Endothelial cell (in vitro differentiated cells): ENCODE measurements around the gene IFT57.

GRCh38 chr3:108219301-108219777 is 2.9 kb downstream of the IFT57 start:
- PRO-cap = no peak

GRCh38 chr3:108221825-108222754 is at the start of gene IFT57:
Gene IFT57 (minus strand): TSS chr3:108222424.
- PRO-cap = bidirectional peak, plus-strand start at chr3:108221908, minus-strand start at chr3:108221909; bidirectional peak, plus-strand start at chr3:108222183, minus-strand start at chr3:108222207; bidirectional peak, plus-strand start at chr3:108222667, minus-strand start at chr3:108222403

DNA sequence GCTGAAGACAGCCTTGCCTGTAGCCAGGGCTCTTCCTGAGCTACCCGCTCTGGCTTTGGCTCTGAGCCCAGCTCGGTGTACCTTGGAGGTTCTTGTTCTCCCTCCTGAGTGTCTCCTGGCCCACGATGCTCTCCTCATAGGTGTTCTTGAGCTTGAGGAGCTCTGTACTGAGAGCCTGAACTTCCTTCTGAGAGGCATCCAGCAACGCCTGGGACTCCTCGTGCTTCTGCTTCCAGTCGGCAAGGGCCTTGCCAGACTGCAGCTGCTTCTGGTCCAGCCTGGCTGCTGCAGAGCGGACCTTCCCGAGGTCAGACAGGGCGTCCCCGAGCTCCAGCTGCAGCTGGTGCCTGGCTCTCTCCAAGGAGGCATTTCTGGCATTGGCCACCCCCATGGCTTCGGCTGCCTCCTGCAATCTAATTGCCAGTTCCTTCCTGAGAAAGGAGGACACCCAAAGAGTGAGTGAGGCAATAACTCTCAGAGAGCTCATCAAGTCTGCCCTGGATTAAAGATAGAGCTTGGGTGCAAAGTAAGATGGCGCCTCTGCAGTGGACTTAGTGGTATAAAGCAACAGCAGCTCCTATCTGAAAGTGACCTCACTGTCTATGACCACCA is 99.8 kb downstream of the MYH15 start:
- PRO-cap = no peak

GRCh38 chr3:108644277-108644922 is 54.9 kb downstream of the DZIP3 start:
- PRO-cap = no peak

- PRO-cap = no peak
Observed at GRCh38 chr3:108834917-108835488, 12.4 kb downstream of the TRAT1 start.

DNA sequence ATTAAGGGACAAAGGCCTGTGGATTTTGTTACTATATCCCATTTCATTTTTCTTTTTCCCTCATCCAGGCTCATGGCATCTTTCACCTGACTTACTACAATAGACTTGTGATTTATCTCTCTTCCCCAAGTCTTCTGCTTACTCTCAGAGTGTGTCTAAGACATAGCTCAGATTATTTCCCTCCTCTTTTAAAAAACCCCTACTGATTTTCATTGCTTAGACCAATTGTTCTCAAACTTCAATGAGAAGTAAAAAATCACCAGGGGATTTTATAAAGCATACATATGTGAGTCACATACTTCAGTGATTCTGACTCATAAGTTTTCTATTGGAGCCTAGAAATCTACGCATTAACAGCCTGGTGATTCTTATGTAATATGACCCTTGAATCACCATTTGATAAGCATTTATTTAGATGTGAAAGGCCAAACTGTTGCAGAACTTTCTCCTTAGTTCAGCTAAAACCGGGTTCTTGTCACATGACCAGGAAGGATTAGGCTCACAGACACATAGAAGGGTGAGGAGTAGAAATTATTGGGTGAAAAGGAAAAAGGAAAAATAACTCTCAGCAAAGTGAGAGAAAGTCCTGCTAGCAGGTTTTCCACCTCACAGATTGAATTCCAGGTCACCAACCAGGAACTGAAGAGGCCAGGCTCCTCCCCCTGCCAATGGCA is 40.8 kb downstream of the TRAT1 start:
- PRO-cap = no peak

DNA sequence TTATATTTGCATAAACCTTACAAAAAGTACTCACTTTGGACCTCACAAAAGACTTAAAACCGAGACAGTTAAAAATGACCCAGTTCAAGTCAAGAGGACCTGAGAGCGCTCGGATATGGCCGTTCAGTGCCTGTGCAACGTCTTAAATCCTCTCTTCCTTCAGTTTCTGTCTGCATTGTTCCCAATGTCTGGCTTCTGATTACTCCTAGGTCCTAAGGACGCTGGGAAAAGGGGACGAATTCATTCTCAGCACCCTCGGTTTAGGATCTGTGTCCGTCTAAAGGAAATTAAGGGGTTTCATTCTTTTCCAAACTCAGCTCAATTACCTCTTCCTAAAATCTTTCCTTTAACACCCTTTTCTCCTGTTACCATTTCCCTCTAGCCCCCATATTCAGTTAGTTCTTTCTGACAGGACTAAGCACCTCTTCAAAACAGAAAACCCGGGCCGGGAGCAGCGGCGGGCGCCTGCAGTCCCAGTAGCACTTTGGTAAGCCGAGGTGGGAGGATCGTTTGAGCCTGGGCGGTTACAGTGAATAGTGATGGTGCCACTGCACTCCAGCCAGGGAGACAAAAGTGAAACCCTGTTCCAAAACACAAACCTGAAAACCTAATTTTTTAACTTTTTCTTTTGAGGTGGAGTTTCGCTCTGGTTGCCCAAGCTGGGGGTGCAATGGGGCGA is 920 bp downstream of the DPPA4 start:
- PRO-cap = bidirectional peak, plus-strand start at position 171 of the sequence, minus-strand start at position 151 of the sequence; bidirectional peak, plus-strand start at position 477 of the sequence, minus-strand start at position 486 of the sequence

DNA sequence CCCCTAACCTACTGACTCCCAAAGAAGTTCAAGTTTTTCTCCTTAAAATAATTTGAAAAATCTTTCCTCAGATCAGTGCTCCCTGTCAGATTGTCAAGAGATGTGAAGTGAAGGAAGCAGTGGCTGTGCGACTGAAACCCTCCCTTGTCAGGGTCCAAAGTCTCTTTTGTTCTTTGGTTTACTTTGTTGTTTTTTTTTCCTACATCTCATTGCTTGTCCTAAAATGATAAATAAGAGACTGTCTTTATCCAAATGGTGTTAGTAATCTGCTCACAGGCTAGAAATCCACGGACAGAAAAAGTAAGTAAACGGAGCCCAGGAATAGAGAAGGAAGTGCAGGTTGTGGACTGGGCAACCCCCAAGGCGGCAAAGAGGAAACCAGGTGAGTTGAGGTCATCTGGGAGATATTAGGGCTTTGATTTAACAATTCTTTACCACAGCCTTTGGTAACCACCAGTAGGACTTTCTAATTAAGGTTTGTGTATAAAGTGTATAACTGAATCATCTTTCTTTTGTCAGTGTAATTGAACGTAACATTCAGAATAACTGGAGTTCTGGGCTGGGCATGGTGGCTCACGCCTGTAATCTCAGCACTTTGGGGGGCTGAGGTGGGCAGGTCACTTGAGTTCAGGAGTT is 1.1 kb upstream of the DPPA4 start:
- PRO-cap = bidirectional peak, plus-strand start at position 93 of the sequence, minus-strand start outside the sequence; unidirectional peak, minus-strand start at position 161 of the sequence

- PRO-cap = bidirectional peak, plus-strand start at chr3:109807254, minus-strand start at chr3:109807029
Observed at GRCh38 chr3:109806747-109807490, 469.6 kb upstream of the DPPA4 start.

GRCh38 chr3:110439873-110440376 is 631.7 kb upstream of the NECTIN3 start:
- PRO-cap = no peak

- PRO-cap = no peak
Observed at GRCh38 chr3:110773364-110773767, 298.2 kb upstream of the NECTIN3 start.

DNA sequence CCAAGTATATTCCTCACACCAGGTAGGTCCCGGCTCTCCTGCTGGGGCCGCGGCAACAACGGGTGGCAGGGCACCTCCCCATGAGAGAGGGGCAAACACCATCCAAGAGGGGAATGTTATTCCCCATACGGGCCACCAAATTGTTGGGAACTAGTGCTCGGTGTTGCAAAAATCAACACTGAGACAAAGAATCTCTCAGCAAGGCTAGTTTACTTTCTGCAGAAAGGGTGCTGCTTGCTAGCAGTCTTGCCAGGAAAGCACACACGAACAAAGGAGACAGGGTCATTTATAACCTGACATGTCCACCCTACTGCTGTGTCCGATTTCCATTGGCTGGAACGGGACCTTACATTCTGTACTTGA is 102.1 kb upstream of the NECTIN3 start:
- PRO-cap = no peak

DNA sequence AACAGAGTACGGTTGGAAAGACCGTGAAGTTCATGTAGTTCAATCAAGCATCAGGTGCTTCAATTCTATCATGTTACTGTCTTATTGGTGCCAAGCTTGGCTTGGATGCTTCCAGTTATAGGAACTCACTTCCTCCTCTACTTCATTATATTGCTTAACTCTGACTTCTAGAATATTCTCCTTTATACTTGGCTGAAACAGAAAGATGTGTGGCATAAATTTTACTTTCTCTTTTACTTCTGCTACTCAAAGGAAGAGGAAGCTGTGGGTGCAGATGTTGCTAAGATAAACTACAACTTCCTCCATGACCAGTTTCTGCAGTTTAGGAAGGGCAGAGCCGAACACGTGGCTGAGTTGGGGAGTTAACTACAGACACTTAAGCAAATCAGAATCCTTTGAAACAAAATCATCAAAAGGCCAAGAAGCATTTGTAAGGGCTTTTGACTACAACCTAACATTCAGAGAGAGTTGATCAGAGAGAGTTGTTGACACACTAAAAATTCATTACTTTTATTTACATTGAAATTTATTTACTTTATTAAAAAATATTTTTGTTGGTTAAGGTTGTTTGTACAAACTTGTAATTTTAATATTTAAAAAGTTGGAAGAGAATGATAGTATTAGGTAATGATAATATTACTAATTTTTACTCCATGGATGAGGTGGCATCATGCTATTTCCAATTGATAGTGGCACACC is 6.5 kb upstream of the PLCXD2 start:
- PRO-cap = no peak

DNA sequence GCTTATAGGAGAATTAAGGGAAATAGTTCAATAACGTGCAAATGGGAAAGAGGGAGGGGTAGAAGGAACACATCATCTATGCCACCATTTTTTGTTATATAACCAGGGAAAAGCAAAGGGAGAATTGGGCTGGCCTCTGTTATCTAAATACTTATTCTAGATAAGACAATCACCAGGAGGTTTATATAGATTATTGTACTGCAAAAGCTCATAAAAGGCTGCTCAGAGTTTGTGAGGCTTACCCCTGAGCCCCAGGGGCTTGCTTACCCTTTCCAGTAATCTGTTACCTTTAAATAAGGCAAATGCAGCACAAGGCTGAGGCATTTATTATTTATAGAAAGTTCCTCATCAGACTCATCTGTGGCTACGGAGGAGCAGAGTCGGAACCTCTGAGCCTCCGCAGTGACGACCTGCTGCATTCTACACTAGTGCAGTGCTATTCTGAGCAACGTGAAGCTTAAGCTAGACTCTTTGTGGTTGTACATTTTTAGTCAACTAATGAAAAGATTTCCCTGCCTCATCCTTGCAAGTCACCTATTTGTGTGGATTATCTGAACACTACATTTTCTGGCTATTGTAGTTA is 18.6 kb downstream of the PLCXD2 start:
- PRO-cap = no peak

DNA sequence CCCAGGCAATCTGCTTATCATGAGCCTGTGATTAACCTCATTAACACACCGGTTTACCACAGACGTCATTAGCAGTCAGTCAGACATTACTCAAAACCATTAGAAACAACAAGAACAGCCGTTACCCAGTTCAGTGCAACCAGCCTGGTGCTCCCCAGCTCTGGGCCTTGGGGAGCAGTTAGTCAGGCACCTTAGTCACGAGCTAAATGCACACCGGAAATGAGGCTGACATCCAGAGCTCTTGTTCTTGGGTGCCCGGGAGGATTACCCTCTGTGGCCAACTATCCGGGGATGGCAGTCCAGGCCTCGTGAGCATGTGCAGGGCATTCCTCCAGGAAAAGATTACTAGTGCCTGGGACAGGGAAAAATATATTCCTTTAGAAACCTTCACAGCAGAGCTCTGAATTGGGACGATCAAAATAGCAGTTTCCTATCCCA is 38.0 kb downstream of the PLCXD2 start:
- PRO-cap = no peak

DNA sequence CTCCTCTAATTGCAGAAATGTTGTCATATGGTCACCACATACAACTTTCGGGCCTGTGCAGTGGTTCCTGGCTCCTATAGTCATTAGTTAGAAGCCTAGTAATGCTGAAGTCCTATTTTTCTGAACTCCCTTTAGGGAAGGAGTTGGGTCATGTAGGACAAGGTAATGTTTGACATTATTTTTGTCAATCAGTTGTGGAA is 59.2 kb downstream of the PLCXD2 start:
- PRO-cap = no peak

- PRO-cap = no peak
Observed at GRCh38 chr3:111985582-111986005, 6.8 kb downstream of the ABHD10 start.

DNA sequence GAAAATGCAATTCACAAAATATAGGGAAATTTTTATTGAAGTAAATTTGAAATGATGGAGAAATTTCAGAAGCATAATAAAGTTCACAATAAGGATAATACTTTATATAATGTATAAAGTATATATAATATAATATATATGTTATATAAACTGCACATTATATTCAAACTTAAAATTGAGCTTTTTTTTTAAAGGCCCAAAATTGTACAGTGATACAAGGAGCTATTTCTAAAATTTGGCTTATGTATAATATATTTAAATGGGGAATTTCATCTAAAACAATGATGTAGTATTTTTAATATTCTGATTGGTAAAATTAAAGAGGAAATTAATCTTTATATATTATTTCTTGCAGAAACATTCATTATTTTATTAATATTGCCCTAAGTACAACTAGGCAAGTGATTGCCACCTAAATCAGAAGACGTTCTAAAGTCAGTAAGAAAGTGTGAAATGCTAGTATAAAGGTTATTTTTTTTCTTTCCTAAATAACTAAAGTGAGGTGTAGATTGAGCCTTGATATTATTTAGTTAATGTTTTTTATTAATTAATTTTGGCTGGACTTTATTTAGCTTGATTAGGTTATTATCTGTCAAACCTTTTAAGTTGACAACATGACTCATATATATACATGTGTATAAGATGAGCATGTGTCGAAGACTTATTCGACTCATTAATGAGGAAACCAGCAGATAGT is 6.5 kb upstream of the TAGLN3 start:
- PRO-cap = no peak

- PRO-cap = no peak
Observed at GRCh38 chr3:112092260-112093098, 6.3 kb downstream of the C3orf52 start.

DNA sequence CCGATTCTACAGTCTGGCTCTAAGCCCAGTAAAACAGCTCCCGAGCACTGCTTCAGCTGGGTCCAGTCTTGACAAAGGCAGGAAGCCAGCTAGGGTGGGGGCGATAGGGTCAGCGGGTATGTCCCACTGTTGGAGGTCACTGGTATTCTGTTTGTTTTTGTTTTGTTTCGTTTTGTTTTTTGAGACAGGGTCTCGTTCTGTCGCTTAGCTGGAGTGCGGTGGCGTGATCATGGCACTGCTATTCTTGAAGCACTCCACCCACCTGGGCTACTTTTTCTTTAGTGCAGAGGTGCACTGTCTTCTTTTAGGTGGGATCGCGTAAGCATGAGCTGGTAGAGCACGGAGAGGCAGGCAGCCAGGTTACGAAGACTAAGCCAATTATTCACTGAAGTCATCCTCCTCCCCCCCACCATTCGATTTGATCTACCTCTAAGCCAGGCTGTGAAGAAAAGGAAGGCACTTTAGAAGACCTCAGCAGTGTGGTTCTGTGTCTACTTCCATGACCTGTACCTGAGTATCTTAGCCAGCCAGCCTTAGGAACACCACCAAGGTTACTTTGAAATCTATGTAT is 16.2 kb downstream of the GCSAM start:
- PRO-cap = no peak